Fibroblast of villous mesenchyme (primary cell): ENCODE data around the genes SNRNP27, MXD1 and PCBP1.

- CAGE, long polyA plus RNA: no peak
Measured at GRCh38 chr2:68394700-68395153, 29.6 kb downstream of the PLEK start.

- CAGE, long polyA plus RNA: no peak
Measured at GRCh38 chr2:68420130-68420560, 46.9 kb downstream of the FBXO48 start.

DNA sequence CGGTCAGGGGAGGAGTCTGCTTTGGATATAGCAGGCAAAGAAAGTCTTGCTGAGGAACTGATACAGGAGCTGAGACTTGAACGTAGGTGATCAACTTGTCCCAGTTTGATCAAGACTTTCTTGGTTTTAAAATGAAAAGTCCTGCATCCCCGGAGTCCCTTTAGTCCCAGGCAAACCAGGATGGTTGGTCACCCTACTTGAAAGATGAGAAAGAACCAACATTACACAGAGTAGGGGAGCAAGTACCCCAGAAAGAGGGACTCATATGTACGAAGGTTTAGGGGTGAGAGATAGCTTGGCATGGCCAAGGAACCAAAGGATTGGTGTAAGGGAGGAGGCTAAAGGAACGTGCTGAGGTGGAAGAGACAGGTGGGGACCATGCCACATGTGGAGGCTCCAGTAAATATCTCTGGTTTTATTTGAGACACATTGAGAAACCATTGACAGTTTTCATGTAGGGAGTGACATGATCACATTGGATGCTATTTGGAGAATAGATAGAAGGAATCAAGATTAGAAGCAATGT is 28.4 kb downstream of the FBXO48 start:
- CAGE, long polyA plus RNA: no peak

GRCh38 chr2:68514510-68515132 is 47.2 kb downstream of the APLF start:
- CAGE, long polyA plus RNA: no peak

DNA sequence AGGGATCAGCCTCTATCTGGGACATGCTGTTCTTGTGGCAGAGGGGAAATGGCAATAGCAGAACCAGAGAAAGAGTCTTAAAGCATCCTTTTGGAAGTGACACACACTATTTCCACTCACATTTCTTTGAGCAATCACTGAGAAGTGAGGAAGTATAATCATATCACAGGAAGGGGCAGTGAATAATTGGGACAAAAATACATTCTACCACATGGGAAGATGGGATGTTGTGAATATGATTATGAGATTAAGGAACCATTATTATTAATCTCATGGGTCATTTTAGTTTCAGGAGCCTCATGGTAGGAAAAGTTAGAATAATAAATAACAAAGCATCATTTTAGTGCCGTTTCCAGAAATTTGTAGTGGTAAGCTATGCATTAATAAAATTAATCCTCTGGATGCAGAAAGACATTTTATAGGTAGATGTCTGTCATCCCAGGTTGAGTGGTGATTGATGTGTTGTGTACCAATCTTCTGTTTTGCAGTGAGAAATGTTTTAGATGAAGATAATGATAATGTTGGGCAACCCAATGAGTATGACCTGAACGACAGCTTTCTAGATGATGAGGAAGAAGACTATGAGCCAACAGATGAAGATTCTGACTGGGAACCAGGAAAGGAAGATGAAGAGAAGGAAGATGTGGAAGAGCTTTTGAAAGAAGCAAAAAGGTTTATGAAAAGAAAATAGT is 65.9 kb upstream of the PROKR1 start:
- CAGE, long polyA plus RNA: no peak

GRCh38 chr2:69014097-69015227 is 1.5 kb downstream of the ANTXR1 start:
- CAGE, long polyA plus RNA: no peak

GRCh38 chr2:69163082-69163498 is 150.1 kb downstream of the ANTXR1 start:
- CAGE, long polyA plus RNA: no peak

- CAGE, long polyA plus RNA: no peak
Measured at GRCh38 chr2:69307367-69307824, 79.6 kb downstream of the GFPT1 start.

DNA sequence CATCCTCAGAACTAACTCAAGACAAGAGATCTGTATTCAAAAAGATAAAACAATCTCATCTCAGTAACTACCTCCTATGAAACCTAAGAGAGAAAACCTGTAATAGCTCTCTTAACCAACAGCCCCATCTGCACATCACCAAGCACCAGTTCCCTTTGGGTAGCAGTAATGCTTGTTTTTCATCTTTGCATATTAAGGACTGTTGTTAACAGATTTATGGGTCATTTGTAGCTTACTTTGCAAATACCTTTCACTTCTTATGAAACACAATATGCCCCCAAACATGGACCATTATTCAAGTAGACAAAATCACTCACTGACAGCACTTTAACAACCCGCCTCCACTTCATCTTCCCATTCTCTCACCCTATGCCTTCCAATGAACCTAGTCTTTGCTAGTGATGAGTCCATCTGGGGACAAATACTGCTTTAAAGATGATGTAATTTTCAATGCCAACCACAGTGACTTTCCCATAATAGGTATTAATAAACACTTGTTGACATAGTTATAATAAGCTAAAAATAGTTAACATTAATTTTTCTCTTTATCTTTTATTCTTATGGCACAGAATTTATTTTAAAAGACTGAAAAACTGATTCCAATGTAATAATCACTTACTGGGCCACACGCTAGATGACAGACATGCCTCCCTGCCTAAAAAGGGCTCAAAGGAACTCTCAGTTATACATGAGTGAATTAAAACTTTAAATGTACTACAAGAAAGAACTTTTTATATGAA is 64.3 kb downstream of the GFPT1 start:
- CAGE, long polyA plus RNA: no peak

DNA sequence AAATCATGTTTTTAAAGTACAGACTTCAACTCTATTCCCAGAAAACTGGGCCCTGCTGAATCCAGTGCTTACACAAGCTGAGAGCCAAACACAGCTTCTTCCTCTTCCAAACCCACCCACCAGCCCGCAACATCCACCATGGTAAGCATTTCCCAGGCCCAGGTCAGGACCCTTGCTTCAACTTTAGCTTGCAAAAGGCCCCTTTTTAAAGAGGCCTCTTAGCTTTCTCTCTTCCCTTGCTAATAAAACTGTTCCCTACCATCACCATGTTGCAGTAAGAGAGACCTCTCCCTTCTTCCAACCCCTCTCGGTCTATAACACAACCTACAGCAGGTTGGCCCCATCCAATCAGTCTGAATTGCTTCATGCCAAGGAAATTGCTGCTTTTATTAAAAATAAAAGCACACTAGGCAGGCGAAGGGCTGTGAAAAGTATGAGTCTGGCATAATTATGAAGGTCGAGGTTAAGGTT is 1.9 kb downstream of the AAK1 start:
- CAGE, long polyA plus RNA: no peak

GRCh38 chr2:69692915-69693307 is 49.0 kb upstream of the ANXA4 start:
- CAGE, long polyA plus RNA: no peak

DNA sequence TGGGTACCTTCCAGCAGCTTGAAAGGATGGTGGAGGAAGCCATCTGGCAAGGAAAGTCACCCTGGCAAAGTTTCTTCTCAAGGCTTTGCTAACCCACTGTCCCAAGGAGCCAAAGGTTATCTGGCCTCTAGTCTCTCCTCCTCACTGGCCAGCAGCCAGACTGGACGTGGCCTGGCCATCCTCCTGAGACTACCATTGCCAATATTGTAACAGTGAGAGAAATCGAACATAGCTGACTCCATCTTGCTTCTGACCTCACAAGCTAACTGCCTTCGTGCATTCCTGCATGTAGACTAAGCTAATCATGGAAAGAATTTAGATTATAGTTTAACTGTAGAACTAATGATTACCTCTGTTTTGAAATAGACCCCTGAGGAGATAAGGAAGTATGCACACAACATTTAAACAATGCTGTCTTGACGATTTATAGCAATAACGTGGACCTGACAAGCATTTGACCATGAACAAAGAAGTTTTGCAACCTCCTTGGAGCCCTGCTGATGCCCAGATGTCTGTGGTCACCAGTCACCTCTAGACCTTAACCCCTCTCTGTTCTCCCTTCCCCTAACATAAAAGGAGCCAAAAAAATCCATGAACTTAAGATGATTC is 7.8 kb upstream of the ANXA4 start:
- CAGE, long polyA plus RNA: no peak

DNA sequence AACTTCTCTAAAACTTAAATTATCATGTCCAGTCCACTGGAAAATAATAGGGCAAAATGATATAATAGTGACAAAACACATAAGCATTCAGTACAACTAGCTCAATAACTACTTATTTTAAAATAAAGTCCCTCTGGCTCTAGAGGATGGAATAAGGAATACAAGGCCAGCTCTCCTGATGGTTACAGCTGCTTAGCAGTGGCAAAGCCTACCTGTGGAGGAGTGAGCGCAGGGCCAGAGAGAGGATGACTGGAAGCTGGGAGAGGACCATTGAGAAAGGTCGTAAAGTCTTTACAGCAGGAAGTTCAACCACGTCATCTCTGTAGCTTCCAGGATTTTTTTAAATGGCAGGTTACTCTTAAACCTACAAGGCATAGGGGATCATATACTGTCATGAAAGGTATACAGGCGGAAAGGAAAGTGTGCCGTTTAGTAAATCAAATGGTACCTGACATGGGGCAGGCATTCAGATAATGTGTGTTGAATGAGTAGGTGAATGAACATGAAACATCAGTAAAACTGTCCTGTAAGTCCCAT is 26.3 kb downstream of the ANXA4 start:
- CAGE, long polyA plus RNA: no peak

DNA sequence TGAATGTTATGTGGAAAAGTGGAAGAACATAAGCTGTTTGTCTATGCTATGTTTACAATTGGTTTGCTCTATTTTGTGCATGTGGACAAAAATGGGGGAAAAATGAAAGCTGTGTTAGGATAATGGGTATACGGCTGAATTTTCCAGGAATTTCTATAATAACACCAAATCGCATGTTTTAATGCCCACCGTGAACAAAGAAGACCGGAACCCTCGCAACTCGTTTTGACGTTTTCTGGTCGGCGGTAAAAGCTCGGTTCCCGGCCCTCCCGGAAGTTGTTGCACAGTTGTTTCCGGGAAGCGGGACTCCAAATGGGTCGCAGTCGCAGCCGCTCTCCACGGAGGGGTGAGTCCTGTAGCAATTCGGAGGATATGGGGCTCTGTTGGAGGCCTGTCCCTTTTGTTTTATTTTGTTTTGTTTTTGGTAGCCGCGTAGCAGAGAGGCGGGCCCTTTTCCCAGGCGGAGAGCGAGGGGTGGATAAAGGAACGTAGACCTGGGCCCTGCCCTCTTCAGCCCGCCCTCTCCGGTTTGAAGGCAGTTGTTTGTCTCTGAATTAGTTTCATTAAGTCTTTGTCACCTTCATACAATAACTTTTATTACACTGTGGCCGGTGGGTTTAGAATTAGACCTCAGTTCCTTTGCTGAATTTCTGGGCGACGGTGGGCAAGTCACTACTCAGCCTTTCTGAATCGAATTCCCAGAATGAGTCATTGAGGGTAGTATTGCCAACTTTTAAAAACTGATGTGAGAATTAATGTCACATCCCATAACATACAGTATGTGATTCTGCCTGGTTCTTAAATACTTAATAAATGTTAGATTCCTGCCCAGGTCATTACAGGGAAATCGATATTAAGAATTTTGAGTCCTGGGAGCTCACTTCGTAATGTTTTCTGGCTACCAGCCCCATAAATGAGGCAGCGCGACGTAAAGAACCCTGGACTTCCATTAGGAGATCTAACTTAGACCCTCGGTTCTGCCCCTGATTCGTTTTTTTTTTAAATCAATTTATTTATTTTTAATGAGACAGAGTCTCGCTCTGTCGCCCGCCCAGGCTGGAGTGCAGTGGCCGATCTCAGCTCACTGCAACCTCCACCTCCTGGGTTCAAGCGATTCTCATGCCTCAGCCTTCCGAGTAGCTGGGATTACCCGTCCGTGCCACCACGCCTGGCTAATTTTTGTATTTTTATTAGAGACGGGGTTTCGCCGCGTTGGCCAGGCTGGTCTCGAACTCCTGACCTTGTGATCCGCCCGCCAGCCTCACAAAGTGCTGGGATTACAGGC is at the start of gene SNRNP27:
Gene SNRNP27, plus strand, starts transcription at position 284 of the 1,285 bp plus-strand sequence.
- CAGE, long polyA plus RNA: start-site peak on the plus strand centred at position 300 of the sequence, 32 bp wide, 132 and 177 reads in 2 replicates

DNA sequence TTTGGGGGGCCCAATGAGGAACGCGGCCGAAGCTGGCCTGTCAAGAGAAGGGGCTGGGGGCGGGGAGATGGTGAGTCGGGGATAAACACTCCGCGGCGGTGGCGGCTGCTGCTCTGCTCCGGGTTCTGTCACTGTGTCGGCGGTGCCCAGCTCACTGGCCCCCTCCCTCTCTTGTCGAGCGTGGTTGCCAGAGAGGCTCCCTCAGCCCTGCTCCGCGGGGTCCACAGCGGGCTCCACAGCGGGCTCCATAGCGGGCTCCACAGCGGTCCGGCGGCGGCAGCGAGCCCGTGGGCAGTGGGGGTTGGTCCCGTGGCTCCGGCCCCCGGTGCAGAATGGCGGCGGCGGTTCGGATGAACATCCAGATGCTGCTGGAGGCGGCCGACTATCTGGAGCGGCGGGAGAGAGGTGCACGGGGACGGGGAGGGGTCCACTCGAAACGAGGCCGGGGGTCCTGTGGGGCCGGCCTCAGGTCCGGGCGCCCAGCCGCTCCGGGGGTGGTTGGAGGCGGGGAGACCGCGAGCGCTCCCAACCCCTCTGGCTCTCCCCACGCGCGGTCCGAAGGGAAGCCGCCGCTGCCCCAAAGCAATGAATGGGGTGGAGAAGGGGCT is at the start of gene MXD1:
Gene MXD1, plus strand, starts transcription at position 111 of the 608 bp plus-strand sequence.
- CAGE, long polyA plus RNA: no peak

GRCh38 chr2:69946540-69947266 is 14.7 kb downstream of the ASPRV1 start:
- CAGE, long polyA plus RNA: no peak

GRCh38 chr2:69997120-69998066 is 36.0 kb upstream of the ASPRV1 start:
- CAGE, long polyA plus RNA: no peak

DNA sequence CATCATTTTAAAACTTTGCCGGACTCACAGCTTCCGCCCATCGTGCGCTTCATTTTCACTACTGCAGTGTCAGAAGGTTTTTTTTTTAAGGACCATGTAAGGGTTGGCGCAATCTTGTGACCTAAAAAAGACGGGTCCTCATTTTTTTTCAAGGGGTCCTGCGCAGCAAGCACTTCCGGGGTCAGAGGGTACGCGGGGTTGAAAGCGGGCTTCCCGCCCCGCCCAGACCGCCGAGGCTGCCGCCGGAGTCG is at the start of gene PCBP1:
Gene PCBP1, plus strand, starts transcription at position 225 of the 251 bp plus-strand sequence.
- CAGE, long polyA plus RNA: no peak

DNA sequence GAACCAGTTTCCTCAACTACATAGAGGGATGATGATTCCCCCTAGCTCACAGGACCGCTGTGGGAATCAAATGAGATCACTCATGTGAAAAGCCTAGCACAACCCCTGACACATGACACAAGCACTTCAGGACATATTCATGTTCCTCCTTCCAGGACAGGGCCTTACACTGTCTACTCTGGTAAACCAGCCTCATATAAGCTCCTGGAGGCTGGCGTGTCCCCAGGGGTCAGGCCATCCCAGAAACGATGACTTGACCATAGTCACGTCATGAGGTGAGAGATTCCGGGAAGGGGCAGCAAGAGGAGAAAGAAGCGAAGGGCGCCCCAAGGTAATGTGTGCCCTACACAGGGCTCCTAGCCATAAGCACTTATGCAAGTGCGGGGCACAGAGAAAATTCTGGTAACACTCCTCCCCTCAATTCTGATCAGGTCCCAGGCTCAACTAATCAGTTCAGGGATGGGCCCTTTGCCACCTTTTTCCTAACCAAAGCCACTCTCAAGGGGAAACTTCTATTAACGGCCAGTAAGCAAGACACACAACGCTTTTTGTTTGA is 49.4 kb downstream of the C2orf42 start:
- CAGE, long polyA plus RNA: no peak

DNA sequence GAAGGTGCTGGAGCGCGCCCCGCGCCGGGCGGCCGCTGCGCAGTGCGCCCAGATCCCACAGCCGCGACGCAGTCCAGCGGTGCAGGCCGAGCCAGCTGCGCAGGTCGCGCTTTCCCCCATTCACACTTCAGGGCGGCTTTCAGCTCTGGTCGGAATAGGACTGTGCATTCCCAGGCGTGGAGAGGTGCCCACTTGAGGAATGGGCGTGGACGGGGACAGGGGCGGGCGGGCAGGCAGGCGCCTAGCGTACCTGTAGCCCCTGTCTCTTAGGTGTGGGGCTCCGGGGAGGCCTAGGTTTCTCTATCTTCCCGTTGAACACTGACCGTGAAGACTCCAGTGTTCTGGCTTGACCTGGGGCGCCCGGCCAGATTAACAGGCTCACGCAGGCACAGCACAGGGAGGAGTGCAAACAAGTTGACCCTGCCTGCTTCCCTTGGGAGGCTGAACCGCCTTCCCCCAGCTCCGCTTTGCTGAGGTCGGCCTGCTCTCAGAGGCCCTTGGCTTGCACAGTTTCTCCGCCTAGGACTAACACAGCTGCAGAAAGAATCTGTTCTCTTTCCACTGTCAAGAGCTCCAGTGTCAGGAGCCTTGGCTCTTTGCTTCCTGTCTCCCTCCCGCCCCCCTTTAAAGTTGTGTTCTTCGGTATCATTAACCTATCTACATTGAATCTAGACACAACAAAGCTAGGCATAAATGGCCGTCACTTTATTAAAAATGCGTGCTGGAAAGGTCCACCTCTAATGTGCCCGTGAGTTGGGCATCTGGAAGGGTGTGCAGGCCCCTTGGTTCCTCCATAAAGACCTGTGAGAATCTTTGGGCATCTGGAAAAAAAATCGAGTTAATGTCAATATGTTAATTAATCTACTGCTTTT is 600 bp downstream of the PCYOX1 start:
- CAGE, long polyA plus RNA: no peak